ENCODE measurements around a stretch of chr20.

GRCh38 chr20:63834670-63835630 lies 3.9 kb upstream of the ZBTB46 start:
- RRBS, 2 experiments, result 34 to 35% methylated on average over 5 of the region's 24 CpGs

DNA sequence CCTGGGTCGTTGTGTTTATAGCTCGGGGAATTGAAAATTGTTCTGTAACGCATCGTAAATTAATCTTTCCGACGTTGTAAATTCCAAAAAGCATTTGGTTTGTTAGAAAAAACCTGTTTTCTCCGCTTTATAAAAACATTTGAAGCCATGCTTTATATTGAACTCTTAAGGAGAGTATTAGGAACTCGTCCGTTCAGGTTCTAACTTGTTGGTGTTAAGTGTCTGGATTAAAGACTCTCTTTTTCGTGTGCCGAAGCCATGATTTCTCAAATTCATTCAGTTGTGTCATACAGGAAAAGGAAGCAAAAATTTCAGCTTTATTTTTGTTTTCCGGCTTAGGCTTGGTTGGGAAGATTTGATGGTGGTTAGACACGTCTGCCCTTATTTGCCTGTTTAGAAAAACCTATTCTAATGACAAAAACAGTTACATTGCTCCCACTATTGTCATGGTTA lies 842 bp downstream of the DNAJC5 start:
- RRBS, 2 experiments, result no CpG with 5 or more reads among the region's 13 CpGs

GRCh38 chr20:63906813-63907760 lies 12.2 kb downstream of the DNAJC5 start:
- RRBS, 2 experiments, result no CpG with 5 or more reads among the region's 13 CpGs

DNA sequence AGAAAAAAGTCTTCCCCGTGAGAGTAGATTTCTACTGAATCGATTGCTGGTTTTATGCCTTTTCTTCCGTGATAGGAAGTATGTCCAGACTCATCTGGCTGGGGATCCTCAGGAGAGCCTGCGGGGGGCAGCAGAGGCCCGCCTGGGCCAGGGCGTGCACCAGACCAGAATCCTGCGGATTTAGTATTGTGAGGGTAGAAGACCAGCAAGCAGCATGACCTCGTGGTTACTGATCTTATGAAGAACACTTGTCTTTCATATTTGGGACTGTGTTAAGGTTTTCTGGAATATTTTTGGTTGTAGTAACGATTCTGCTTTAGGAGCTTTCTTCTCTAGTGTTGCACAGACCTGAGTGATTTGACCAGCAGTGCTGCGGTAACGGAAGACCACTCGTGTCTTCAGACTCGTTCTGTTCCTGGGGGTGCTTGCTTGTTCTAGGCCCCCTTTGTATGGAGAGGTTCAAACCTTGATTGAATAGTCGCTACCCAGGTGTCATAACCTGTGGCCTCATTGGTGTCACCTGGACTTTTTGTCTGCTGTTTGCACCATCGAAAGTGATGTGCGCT lies 14.9 kb downstream of the DNAJC5 start:
- RRBS, 2 experiments, result no CpG with 5 or more reads among the region's 16 CpGs

- RRBS, 2 experiments, result no CpG with 5 or more reads among the region's 20 CpGs
These were observed 16.3 kb downstream of the DNAJC5 start for GRCh38 chr20:63911010-63911939.

- RRBS, 2 experiments, result no CpG with 5 or more reads among the region's 7 CpGs
These were observed 20.5 kb downstream of the DNAJC5 start for GRCh38 chr20:63915361-63915954.

DNA sequence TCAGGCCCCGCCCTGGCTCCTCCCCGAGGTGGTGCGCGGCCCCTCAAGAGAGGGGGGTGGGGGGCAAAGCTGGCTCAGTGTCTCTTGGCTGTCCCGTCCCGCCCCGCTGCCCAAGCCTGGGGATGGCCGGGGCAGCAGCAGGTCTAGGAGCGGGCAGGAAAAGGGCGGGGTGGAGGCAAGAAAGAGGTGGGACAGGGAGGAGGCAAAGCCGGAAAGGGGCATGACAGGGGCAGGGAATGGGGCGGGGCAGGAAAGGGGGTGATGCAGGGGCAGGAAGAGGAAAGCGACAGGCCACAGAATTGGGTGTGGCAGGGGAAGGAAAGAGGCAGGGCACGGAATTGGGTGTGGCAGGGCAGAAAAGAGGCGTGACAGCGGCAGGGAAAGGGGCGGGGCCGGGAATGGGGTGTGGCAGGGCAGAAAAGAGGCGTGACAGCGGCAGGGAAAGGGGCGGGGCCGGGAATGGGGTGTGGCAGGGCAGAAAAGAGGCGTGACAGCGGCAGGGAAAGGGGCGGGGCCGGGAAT lies 14.5 kb downstream of the UCKL1 start:
- RRBS, 2 experiments, result 9 to 23% methylated on average over 2 of the region's 26 CpGs

DNA sequence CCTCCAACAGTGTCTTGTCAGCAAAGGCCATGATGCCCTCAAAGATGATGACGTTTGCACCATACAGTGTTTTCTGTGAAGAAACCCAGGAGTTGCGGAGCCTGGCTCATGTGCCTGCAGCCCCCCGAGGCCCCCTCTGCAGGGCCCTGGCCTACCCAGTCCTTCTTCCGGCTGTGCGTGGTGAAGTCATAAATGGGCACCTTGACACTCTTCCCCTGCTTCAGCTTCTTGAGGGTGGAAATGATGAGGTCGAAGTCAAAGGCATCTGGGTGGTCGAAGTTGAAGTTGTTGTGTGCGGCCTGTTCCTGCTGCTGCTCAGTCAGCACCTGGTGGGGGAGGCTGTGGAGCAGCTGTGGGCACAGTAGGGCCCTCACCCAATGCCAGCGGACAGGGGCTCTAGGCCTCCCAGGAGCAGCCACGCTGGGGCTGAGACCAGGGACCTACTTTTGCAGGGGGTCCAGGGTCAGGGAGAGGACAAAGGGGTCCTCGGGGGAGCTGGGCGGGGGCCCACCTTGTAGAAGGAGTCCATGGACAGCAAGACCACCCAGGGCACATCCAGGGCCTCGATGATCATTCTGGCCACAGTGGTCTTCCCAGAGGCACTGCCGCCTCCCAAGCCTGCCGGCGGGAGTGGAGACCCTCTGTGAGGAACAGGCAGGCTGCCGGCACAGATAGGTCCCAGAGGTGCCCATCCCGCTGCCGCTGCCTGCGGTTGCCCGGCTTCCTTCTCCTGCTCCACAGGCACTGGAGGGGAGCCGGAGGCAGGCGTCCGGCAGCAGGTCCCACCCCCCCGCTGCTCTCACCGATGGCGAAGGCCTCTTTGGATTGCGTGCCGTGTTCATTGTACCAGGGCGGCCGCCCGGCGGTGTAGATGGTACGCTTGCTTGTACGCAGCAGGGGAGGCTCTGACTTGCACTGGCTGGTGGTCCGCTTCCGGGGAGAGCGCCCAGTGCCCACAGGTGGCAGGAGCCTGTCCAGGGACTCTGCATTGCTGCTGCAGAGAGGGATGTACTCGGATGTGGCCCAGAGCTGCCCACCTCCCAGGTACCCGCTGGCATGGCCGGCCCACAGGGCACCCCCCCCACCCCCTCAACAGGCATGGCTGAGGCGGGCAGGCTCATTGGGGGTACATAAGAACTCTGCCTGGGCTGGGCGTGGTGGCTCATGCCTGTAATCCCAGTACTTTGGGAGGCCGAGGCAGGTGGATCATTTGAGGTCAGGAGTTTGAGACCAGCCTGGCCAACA lies 10.1 kb downstream of the UCKL1 start:
- RRBS, 2 experiments, result 93 to 94% methylated on average over 18 of the region's 44 CpGs

DNA sequence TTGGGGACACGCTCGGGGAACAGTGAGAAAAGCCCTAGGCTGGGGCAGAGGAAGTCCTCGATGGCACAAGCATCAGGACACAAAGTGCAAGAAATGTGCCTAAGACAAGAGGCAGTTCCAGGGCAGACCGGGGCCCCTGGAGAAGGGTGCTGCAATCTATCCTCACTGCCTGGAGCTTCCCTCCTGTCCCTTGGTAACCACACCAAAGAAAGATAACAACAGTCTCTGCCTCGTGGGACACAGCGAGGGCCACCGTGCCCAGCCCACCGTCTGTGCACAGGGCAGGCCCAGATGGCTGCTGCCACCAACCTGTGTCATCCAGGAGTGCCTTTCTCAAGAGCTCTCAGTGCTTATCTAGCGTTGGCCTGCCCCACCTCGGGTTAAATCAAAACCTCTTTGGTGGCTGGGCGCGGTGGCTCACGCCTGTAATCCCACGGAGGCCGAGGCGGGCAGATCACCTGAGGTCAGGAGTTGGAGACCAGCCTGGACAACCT lies 1.6 kb downstream of the UCKL1 start:
- RRBS, 2 experiments, result no CpG with 5 or more reads among the region's 16 CpGs

GRCh38 chr20:63964225-63964819 lies 5.4 kb downstream of the ZNF512B start:
- RRBS, 2 experiments, result 94 to 100% methylated on average over 2 of the region's 20 CpGs

GRCh38 chr20:64065873-64066446 lies 3.0 kb downstream of the TCEA2 start:
- RRBS, 2 experiments, result 71% methylated on average over 2 of the region's 8 CpGs; no CpG with 5 or more reads in 1 of the 2 experiments

GRCh38 chr20:64066719-64067386 lies 3.9 kb downstream of the TCEA2 start:
- RRBS, 2 experiments, result no CpG with 5 or more reads among the region's 13 CpGs

All from bronchial epithelial cell (primary cell).